ENCODE data around the genes FAM205C and RUSC2.

GRCh38 chr9:34171723-34172194 lies 7.1 kb upstream of the UBAP1 start:
- RRBS: no CpG with 5 or more reads among the region's 9 CpGs

GRCh38 chr9:34197749-34198898 lies 19.3 kb downstream of the UBAP1 start:
- RRBS: no CpG with 5 or more reads among the region's 7 CpGs

- RRBS: no CpG with 5 or more reads among the region's 6 CpGs
Measured at GRCh38 chr9:34205993-34206623, 27.3 kb downstream of the UBAP1 start.

DNA sequence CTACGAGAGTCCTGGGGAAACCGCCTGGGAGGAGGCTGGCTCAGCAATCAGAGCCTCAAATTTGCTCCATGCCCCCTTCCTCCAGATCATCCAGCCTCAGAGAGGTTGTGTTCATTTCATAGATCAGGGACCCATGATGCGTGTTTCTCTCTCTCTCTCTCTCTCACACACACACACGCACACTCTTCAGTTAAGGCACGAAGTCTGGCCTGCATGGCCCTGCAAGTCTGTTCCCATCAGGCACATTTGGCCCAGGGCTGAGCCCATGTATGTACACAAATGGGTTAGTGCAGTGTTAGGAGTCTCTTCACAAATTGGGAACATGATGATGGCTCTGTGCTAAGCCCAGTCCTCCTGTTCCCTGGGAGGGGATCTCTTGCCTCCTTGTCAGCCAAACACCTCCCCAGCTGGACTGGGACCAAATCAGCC lies 6.8 kb downstream of the MYORG start:
- RRBS: no CpG with 5 or more reads among the region's 5 CpGs

GRCh38 chr9:34380569-34381266 lies 4.0 kb upstream of the MYORG start:
- RRBS: 6% methylated on average over 12 of the region's 55 CpGs

DNA sequence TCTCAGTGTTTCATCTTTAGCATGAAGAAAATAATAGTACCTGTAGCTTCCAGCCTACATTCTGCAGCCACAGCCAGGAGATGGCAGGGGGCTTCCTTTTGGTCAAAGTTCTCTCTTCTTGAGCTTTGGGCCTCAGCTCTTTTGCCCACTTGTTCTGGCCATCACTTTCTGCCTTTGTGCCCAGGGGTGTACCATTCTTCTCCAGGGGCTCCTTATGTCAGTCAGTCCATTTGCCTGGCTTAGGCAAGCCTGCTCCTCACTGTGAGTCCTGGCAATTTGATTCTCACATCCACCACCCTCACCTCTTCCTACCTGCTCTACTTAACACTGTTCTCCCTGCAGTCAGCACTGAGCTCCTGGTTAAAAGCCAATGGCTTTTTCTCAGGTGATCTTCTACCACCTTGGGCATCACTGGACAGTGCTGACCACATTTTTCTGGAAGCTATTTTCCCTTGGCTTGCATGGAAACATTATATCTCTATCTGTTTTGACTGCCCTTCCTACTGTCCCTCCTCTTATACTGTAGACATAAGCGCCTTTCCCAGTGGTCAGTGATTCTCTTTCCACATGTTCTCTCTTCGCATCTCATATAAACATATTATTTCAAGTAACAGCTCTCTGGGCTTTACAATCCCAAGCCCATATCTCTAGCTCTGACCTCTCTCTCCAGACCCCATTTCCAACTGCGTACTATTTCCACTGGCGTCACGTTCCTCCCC lies 26.2 kb downstream of the FAM219A start:
- RRBS: no CpG with 5 or more reads among the region's 5 CpGs

- RRBS: no CpG with 5 or more reads among the region's 7 CpGs
Measured at GRCh38 chr9:34512360-34513275, 10.2 kb downstream of the ENHO start.

DNA sequence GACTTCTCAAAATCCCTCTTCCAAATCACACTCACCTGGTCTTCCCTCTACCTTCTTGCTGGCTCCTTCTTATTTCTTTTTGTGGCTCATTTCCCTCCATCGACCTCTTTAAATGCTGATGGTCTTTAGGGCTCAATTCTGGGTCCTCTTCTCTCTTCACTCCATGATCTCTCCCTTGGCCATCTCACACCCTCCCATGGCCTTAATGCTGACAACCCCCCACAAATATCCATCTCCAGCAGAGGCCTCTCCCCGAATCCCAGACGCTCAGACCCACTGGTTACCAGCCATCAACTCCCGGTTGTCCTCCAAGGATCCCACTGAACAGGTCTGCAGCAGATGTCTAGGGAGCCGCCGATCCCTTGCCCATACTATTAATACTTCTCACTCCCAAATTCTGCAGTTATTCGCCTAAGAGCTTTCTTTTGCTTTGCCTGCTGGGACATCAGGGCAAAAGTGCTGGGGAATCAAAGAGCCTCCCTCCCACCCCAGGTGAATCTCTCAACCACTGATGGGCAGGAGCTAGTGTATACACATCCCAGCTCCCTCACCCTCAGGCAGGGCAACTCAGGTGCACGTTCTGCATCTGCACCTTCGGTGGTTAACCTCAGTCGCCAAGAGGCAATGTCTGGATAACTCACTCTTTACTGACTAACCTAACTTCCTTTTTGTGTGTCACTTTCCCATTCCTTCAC lies 26.5 kb downstream of the CNTFR start:
- RRBS: no CpG with 5 or more reads among the region's 10 CpGs

DNA sequence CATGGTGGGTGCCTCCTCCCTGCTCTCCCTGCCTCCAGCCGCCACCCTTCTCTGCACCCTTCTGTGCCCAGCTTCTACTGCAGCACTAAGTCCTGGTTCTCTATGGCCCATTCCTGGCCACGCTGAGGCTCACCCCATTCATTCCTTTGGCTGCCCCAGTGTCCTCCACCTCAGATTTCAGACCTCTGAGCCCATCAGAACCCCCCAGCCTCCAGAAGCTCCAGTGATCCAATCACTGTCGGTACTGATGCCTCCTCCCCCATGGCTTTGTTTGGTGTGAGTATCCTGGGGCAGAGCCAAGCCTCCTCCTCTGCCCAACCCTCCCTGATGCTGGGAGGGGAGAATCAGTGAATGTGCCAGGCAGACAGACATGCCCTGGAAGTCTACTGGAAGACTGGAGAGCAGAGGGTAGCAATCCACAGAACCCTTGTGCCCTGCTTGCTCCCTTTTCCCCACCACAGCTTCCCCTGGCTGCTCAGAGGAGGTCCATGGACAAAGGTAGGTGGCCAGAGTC lies 1.8 kb upstream of the ARID3C start:
- RRBS: no CpG with 5 or more reads among the region's 3 CpGs

- RRBS: 14% methylated on average over 14 of the region's 47 CpGs
Measured at GRCh38 chr9:34664866-34665450, 887 bp downstream of the ENSG00000187186 start.

GRCh38 chr9:34701986-34702558 lies 7.9 kb downstream of the CCL21 start:
- RRBS: no CpG with 5 or more reads among the region's 16 CpGs

GRCh38 chr9:34895497-34896007 lies at the start of gene FAM205C:
TSS of gene FAM205C (minus strand) at chr9:34895764.
- RRBS: no CpG with 5 or more reads among the region's 3 CpGs

DNA sequence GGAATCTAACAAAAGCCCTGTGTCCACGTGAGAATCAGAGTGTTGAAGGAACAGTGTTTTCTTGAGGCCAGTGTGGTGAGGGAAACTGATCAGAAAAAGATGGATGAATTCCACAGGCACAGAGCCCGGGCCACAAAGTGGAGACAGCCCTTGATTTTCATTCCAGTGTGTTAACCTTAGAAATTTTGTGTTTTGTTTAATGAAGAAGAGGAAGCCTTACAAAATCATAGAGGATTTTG lies 20.2 kb upstream of the PHF24 start:
- RRBS: no CpG with 5 or more reads among the region's 2 CpGs

DNA sequence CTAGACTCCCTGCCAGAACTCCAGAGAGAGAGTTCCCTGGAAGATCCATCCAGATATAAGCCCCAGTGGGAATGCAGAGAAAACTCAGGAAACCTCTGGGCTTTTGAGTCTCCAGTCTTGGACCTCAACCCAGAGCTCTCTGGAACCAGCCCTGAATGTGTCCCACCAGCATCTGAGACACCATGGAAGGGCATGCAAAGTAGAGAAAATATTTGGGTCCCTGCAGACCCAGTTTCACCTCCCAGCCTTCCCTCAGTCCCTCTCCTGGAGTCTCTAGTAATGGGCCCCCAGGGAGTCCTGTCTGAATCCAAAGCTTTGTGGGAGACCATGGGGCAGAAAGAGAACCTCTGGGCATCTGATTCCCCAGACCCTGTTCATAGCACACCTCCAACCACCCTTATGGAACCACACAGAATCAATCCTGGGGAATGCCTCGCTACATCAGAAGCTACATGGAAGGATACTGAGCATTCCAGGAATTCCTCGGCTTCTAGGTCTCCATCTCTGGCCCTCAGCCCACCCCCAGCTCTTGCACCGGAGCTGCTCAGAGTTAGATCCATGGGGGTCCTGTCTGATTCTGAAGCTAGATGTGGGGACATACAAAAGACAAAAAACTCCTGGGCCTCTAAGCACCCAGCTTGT lies 1.9 kb downstream of the C9orf131 start:
- RRBS: no CpG with 5 or more reads among the region's 3 CpGs

DNA sequence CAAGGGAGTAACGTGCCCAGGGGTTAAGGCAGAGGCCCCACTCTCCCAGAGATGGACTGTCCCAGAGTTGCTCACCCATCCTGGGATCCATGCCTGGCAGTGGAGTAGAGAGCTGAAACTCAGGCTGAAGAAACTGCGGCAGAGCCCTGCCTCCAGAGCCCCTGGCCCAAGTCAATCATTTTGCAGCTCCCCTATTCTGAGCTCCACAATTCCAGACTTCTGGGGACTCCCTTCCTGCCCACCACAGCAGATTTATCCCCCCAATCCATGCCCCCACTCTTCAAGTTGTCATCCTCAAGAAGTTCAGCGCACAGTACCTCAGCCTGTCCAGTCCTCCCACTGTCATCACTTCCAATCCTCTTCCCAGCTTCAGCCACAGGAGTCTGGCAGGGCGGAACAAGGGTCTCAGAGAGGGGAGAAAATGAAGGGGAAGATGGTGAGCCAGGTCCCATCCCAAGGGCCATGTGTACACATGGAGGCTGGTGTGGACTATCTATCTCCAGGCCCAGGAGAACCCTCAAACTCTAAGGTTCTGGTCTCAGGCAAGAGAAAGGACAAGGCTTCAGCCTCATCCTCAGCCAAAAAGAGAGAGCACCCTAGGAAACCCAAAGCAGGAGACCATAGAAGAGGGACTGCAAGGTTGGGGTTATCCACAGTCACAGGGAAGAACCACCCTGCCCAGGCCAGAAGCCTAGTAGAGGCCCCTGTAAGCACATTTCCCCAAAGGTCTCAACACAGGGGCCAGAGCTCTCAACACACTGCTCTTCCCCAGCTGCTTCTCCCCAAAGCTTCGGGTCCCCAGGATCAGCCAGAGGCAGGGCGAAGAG lies 3.0 kb downstream of the C9orf131 start:
- RRBS: no CpG with 5 or more reads among the region's 6 CpGs

- RRBS: no CpG with 5 or more reads among the region's 9 CpGs
Measured at GRCh38 chr9:35056551-35057365, 14.7 kb downstream of the C9orf131 start.

- RRBS: no CpG with 5 or more reads among the region's 6 CpGs
Measured at GRCh38 chr9:35102037-35102448, 888 bp downstream of the STOML2 start.

DNA sequence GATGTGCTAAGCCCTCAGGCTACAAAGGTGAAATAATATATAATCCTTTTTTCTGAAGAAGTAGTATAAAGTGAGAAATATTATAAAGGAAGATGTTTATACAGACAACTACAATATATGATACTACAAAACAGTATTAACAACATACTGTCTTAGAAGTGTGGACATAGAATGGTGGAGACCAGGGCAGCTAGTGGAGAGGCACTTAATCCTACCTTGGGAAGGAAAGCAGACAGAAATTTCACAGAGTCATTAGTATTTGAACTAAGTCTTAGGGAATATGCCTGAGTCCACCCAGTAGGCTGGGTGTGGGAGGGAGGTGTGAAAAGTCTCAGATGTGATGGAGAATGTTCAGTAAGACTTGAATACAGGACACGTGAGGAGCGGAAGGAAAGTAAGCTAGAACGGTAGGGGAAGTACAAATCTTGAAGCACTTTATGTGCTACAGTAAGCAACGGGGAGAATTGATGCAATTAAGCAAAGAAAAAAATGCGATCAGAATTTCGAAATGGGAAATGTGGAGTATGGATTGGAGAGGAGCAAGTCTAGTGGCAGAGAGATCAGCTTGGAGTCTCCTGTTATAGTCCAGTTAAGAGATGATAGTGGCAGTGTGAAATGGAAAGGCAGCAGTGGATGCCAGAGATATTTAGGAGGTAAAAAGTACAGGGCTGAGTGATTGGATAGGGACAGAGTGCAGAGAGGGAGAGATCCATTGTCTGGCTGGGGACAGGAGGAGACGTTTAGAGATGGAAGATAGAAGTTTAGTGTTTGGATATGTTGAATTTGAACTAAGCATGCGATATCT lies 128.1 kb upstream of the RUSC2 start:
- RRBS: no CpG with 5 or more reads among the region's 8 CpGs

GRCh38 chr9:35489326-35490427 lies at the start of gene RUSC2:
TSS of gene RUSC2 (plus strand) at chr9:35490111.
- RRBS: 4% methylated on average over 23 of the region's 87 CpGs

GRCh38 chr9:35521603-35522072 lies 31.7 kb downstream of the RUSC2 start:
- RRBS: no CpG with 5 or more reads among the region's 4 CpGs